Karpas-422 (cell line): ENCODE results near the genes RGS18, RGS21 and GLRX2.

DNA sequence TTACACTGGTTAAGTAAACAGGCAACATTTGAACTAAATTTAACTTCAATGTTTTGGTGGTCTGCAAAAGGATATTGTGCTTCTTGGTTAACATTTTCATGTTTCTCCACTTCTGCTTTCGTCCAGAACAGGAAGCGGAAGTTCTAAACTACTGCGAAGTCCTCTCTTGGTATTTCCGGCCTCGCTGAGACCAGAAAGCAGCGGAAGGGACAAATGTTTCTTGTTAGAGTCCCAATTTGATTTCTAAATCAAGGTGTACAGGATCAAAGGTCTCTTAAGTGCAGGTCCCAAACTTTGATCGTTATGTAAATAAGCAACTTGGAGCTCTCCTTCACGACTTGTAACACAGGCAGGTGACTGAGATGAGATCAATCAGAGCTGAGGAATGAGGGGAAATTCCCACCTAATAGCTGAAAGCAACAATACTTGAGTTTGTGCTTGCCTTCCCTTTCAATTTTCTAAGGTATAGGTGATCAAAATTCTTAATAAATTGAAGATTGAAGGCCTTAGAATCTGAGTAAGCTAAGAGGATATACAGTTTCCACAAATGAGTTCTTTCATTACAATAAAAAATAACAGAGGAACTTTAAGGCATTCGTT is 40.1 kb upstream of the HMCN1 start:
- PRO-cap: bidirectional peak, plus-strand start at position 193 of the sequence, minus-strand start outside the sequence
- RAMPAGE, long total RNA: no peak

DNA sequence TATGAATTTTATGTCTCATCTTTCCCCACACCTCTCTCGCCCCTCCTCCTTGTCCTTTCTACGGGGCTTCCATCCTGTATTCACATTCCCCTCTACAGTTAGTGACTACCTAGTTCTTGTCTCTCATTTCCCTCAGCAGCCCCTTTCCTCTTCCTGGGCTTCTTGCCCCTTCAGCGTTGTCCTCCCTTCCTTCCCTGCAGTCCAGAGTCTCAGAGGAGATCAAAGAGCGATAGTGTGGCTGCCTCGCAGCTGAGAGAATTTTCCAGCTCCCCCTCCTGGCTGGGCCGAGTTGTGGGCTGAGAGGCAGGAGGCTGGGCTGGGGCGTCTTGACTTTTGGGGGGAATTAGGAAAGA is 513 bp upstream of the HMCN1 start:
- PRO-cap: no peak
- RAMPAGE, long total RNA: no peak

- PRO-cap: no peak
- RAMPAGE, long total RNA: no peak
Observed at GRCh38 chr1:185968947-185969301, 234.7 kb downstream of the HMCN1 start.

DNA sequence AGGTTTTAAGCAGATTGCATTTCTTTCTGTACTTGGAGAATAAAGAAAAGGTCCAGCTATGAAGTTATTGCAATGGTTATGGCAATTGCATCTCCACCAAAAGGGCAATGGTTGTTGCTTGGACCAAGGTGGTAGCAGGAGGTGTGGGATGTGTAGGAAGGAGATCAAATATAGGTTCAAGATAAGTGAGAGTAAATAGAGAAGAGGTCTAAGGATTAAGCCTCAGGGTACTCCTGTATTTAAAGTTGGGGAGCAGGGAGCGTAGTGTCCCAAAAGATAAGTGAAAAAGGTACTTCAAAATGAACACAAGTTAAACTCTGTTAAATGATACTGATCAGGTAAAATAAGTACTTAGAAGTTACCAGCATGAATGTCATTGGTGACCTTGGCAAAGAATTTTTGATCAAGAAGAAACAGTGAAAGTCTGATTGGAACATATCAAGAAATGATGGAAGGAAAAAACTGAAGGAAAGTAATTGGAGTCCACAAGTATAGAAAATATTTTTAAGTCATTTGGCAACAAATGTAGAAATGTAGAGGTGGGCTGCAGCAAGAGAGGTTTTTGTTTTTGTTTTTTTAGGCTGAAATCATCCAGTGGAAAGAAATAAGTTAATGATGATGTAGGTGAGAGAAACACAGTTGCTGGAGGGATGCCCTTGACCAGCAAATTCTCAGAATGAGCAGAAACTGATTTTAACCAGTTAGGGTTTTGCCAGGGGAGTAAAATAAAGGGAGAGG is 223.0 kb upstream of the PRG4 start:
- PRO-cap: no peak
- RAMPAGE, long total RNA: no peak

GRCh38 chr1:186343553-186344163 is 31.4 kb downstream of the TPR start:
- PRO-cap: no peak
- RAMPAGE, long total RNA: no peak

- PRO-cap: no peak
- RAMPAGE, long total RNA: no peak
Observed at GRCh38 chr1:189762621-189763002, 715.1 kb downstream of the BRINP3 start.

GRCh38 chr1:190564423-190564712 is 86.7 kb upstream of the BRINP3 start:
- PRO-cap: no peak
- RAMPAGE, long total RNA: no peak

- PRO-cap: bidirectional peak, plus-strand start at chr1:192158451, minus-strand start at chr1:192158347
- RAMPAGE, long total RNA: start-site peak on the plus strand at chr1:192158465-192158486, 95 and 163 reads in 2 replicates
Observed at GRCh38 chr1:192158075-192158835, at the start of gene RGS18. Gene RGS18, plus strand, starts transcription at chr1:192158462.

DNA sequence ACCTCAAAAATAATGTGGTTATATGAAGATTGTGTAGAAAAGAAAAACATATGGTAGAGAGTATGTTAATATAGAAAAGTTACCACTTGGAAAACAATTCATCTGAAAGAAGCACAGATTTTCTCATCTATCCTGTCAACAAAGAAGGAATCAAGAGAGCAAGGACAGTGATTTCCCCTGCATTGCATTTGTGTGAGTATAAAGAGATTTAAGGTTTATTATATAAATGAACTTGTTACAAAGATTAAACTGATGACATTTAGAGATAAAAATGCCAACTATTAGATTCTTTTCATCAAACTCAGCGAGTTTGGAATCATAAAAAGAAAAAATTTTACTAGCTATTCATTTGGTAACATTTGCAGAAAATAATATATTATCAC is at the start of gene RGS21:
RGS21 (plus strand) TSS at position 79 of the 383 bp plus-strand sequence.
- PRO-cap: no peak
- RAMPAGE, long total RNA: no peak

GRCh38 chr1:192579090-192579735 is 3.6 kb downstream of the RGS1 start:
- PRO-cap: no peak
- RAMPAGE, long total RNA: no peak

DNA sequence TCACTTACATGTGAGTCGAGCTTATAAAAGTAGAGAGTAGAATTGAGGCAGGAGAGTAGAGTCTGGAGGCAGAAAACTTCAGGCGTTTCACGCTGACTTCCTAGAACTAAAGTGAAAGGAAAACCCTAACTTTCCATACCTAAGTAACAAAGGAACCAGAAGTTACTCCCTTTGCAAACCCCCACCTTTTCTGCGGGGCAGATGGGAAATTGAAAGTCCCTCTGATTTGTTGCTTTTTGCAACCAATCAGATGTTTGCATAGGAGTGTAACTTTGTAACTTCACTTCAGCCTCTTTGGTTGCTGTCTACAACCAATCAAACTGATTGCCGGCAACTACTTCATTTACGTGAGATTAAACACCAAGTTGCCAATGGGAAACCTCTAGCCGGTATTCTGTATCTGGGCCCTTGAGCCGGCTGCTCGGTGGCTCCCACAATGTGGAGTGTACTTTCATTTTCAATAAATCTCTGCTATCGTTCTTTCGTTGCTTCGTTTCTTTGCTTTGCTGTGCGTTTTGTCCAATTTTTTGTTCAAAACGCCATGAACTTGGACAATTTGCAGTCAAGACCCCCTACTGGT is 69.4 kb upstream of the RGS2 start:
- PRO-cap: no peak
- RAMPAGE, long total RNA: no peak

- PRO-cap: no peak
- RAMPAGE, long total RNA: no peak
Observed at GRCh38 chr1:192810822-192811460, 2.1 kb downstream of the RGS2 start.

DNA sequence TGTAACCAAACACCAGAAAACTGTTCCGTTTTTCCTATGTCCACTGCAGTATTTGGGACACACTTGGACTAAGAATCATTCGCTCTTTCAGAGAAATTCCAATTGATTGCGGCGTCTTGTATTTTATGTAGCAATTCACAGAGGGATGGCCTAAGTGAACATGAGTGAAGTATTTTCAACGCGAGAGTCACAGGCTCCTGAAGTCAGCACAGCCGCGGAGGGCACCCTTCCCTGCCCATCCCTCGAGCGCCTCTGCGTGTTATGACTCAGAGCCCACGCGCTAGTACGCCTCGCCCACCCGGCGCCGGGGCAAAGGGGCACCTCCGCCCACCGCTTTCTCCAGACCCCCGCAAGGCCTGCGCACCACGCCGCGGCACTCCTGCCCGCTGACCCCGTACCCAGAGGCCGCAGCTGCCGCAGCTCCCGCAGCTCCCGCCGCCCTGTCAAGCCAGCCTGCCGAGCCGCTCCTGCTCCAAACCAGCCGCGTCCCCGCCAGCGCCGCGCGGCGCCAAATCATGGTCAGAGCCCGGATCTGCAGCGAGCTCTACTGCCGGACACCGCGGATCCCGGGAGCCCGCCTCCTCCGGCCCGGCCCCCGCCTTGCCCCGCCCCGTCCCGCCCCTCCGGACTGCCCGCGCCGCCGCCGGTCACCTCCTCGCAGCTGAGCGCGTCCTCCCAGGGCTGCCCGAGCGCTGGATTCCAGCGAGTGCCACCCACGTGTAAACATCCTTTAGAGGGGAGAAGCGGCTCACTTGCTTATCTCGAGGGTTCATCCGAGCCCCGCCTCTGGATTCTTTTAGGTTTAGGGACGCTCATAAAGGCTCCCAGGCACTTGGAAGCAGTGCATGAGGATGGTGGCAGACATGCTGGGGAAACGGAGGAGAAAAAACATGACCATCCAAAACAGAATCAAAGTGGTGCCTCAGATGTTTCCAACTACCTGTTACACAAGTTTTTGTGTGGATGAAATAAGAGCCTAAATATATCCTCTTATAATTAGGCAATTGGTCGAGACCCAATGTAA is at the start of gene GLRX2:
GLRX2 (minus strand) TSS at position 549 of the 1,024 bp plus-strand sequence.
- PRO-cap: unidirectional peak, minus-strand start at position 233 of the sequence; bidirectional peak, plus-strand start at position 827 of the sequence, minus-strand start at position 517 of the sequence
- RAMPAGE, long total RNA: no peak

DNA sequence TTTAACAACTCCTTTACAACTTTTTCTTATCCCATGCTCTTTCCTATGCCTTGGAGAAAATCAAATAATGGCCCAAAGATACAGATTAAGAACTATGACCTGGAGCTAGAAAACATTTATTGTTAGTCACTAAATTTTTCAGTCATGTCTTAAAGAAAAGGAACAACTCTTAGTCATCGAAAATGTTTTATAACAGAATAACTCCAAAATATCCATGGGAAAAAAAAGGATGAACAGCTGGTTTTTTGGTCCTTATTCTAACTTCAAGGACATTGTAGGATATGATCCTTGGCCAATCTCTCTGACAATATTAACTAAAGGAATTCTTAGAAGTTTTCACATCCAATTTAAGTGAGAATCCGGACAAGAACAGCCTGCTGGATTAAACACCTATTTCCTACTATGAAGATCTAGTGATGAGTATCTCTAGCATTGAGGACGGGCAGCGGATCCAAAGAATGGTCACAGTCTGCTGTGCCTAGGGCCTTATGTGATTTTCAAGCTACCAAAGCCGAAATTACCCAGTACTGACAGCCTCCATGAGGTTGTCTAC is 1696.7 kb downstream of the KCNT2 start:
- PRO-cap: no peak
- RAMPAGE, long total RNA: no peak

- PRO-cap: no peak
- RAMPAGE, long total RNA: no peak
Observed at GRCh38 chr1:196459370-196460009, 148.8 kb downstream of the KCNT2 start.

- PRO-cap: no peak
- RAMPAGE, long total RNA: no peak
Observed at GRCh38 chr1:196609443-196609882, 1.2 kb upstream of the KCNT2 start.

DNA sequence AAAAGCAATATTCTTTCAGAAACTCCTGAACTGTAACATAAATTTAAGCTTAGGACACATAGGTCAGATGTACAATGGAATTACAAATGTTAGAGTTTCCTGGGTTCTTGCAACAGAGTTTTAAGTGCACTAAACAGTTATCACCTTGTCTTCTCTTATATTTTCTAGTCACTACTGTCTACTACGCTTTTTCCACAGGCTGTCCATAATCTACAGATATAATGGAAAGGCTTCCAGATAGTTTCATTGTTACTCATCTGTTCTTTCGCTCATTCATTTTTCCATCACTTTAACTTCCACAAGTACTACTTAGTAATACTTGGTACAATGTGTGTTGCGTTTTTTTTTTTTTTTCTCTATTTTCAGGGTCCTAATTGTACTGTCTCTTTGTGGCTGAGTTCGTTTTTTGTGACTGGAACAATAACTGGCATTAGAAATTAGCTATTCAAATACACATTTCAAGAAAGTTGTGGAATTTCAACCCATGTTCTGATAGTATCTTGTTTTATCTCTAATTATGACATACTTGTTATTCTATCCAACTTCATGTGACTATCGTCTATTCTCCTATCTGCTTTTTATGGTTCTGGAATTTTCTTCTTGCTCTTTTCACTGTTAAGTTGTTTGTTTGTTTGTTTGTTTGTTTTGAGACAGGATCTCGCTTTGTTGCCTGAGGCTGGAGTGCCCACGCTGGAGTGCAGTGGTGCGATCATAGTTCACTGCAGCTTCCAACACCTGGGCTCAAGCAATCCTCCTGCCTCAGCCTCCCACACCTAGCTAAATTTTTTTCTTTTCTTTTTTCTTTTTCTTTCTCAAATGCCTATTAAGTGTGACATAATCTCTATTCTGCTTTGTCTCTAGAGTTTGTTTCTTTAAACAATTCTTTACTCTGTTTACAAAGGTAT is 4.8 kb downstream of the CFH start:
- PRO-cap: no peak
- RAMPAGE, long total RNA: no peak

DNA sequence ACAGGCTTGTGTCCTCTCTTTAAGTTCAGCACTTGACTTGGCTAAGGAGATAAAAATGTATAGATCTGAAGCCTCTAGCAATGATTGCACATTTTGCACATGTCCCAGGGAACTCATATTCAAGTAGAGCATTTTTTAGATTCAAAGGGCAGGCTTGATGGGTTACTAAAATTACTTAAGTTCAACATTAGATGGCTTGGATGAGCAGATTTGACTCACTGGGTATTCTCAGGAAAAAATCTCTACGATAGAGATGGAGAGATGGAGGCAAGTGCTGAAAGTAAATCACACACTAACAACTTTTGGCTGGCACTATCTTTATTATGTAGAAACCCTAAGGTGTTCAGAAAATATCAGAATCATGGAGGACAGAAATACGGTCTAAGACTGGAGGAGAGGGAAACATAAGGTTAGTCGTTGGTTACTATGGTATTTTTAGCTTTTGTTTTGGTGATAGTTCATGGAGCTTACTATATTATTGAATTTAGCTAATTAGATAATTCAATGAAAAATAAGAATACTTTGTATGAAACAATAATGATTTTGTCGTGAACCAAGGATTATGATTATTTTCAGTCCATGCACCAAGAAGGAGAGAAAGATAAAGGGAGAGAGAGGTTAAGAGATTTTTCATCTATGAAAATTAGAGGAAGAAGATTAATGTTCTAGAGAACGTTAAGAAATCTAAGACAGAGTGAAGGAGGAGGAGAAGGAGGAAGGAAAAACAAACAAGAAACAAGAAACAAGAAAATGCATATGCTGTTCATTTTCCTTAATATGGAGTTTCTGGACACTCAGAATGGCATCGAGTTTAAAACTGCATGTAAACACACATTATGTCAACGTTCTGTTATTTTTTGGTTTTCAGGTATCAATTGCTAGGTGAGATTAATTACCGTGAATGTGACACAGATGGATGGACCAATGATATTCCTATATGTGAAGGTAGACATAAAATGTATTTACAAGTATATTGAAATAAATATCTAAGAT is 23.6 kb downstream of the CFH start:
- PRO-cap: no peak
- RAMPAGE, long total RNA: no peak

DNA sequence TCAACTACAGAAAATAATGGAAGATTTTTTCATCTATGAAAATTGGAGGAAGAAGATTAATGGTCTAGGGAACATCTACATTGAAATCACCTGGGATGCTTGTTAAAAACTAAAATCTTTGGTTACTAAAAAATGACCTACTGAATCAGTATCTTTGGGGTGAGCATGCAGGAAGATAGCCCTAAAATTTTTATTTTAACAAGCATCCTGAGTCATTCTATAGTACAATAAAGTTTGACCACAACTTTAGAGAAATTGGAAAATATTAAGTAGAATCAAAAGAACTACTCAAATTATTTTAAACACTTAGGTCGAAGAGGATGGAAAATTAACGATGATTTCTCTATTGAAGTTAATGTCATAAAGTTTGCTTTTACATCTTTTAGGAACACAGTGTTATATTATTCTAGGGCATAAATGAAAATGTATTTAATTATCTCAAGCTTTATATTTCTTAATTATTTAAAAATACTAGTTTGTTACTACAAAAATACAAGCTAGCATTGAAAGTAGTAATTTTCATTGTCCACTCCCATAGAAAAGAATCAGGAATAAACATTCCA is 25.0 kb downstream of the CFH start:
- PRO-cap: no peak
- RAMPAGE, long total RNA: no peak

GRCh38 chr1:196743265-196743786 is 31.3 kb upstream of the CFHR3 start:
- PRO-cap: no peak
- RAMPAGE, long total RNA: no peak